Ishikawa (cell line): ENCODE data around the genes ATRX, TAF9B and CYLC1.

- RRBS: no CpG with 5 or more reads among the region's 6 CpGs
Observed at GRCh38 chrX:74205439-74206032, 98.4 kb upstream of the ZCCHC13 start.

- RRBS: no CpG with 5 or more reads among the region's 5 CpGs
Observed at GRCh38 chrX:74209692-74210484, 94.1 kb upstream of the ZCCHC13 start.

DNA sequence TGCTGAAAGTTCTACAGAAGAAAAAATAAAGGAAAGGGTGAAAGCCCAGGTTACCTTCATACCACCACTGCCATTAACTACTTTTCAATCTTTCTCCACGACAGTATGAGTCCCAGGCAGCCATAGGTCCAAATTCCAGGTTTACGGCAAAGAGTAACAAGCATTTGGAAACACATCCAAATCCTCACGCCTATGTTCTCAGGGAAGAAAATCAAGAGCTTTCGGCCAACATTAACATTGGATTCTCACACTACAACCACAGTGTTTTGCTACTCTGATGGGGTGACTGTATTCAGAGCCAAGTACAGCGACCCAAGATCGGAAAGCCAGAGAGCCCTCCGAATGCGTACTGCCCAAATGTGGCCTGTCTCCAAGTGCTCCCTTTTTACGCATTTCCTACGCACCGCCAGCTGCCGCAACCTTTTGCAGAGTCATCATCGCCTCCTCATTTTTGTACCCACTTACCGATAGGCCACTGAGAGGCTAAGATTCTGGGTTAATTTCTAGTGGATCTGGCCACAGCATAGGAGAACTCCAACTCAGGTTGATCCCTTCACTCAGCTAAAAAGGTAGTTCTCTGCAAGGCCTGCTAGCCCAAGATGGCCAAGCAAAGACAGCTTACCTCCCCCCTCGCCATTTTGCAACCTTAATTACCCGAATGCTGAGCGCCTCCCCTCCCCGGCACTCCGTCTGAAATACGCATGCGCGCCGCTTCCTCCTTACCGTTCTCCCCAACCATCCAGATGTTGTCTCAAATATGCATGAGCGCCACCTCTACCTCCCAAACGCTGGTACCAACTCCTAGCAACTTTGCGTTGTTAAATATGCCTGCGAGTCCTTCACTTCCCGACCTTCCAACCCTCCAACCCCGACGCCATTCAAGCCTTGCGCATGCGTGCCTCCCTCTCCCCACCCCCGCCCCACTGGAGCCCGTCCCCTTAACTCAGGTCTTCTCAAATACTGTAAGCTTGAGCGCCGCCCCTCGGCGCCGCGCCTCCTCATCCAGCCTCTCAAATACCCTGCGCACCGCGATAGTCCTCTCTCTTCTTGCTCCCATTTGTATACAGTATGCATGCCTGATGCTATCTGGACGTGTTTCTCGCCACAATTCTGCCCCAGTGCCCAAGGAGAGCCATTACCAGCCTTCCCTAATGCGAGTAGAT lies 11.9 kb upstream of the ZCCHC13 start:
- RRBS: no CpG with 5 or more reads among the region's 47 CpGs

DNA sequence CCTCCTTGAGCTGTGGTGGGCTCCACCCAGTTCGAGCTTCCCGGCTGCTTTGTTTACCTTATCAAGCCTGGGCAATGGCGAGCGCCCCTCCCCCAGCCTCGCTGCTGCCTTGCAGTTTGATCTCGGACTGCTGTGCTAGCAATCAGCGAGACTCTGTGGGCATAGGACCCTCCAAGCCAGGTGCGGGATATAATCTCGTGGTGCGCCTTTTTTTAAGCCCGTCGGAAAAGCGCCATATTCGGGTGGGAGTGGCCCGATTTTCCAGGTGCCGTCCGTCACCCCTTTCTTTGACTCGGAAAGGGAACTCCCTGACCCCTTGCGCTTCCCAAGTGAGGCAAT lies 130.8 kb downstream of the NEXMIF start:
- RRBS: no CpG with 5 or more reads among the region's 19 CpGs

- RRBS: no CpG with 5 or more reads among the region's 6 CpGs
Observed at GRCh38 chrX:77651996-77652513, 134.0 kb downstream of the ATRX start.

GRCh38 chrX:77664503-77664859 lies 121.5 kb downstream of the ATRX start:
- RRBS: no CpG with 5 or more reads among the region's 3 CpGs

DNA sequence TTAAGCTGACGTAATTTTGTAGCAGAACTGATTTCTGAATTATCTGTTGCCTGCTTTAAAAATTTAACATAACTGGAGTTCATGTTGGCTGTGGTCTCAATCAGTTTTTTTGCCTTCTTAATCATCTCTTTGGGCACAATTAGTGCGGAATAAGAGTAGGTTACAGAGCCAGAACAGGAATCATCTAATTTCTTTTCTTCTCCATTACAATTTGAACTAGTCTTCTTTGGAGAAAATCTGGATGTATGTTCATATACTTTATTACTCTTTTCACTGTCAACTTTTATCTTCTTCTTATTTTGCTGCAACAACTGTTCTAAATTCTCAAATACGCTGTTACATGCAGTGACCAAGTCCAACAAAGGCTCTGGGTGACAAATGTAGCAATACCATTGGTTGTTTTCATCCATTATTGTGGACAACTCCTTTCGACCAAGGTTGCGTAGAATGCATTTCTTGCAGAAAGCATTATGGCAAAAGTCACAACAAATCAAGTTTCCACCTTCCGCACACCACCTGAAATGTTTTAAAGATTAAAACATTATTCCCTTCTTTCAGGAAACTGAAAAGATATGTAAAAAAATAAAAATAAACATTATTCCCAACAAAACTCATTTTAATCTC lies 101.8 kb downstream of the ATRX start:
- RRBS: no CpG with 5 or more reads among the region's 6 CpGs

- RRBS: no CpG with 5 or more reads among the region's 68 CpGs
Observed at GRCh38 chrX:77785342-77786676, at the start of gene ATRX. TSS of gene ATRX (minus strand) at chrX:77786216.

DNA sequence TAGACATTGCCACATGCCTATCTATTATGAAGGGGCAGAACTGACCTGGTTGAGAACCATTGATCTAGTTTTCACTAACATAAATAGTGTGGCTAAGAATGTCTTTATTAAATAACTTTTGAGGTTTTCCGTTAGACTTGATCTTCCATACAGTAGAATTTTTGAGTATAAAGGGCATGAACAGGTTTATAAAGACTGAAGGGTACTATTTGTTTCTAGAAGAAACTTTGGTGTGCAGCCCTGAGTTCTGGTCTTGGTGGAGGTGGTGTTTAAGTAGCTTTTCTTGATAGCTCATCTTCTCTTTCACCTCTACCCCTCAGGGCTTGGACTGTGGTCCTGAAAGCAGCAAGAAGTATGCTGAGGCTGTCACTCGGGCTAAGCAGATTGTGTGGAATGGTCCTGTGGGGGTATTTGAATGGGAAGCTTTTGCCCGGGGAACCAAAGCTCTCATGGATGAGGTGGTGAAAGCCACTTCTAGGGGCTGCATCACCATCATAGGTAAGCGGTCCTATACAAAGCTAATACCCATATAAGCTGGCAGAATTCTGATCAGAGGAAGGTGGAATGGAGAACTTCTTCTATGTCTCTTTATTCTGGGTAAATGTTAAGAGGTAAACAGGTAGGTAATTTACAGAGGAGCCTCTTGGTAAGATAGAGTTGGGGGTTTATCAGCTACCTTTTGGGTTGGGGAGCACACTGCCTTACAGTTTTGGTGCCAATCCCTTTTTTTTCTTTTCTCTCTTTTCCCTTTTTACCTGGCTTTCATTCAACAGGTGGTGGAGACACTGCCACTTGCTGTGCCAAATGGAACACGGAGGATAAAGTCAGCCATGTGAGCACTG lies 14.7 kb downstream of the TAF9B start:
- RRBS: no CpG with 5 or more reads among the region's 5 CpGs

GRCh38 chrX:78130967-78132118 lies 8.1 kb downstream of the TAF9B start:
- RRBS: no CpG with 5 or more reads among the region's 7 CpGs

- RRBS: 9% methylated on average over 4 of the region's 64 CpGs
Observed at GRCh38 chrX:78138976-78140061, at the start of gene TAF9B. TSS of gene TAF9B (minus strand) at chrX:78139650.

DNA sequence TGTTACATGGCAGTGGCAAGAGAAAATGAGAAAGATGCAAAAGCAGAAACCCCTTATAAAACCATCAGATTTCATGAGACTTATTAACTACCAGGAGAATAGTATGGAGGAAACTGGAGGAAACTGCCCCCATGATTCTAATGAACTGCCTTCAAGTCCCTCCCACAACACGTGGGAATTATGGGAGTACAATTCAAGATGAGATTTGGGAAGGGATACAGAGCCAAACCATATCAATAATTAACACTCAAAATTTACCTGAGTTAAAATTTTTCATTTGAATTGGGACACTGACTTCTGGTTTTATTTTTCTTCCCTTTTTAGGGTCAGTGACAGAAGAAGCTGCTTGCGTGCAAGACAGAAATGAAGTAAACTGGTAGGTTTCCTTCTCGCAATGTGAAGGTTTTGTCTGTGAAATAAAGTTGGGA lies 1.5 kb upstream of the P2RY10 start:
- RRBS: no CpG with 5 or more reads among the region's 3 CpGs

GRCh38 chrX:81238420-81238650 lies 36.4 kb downstream of the SH3BGRL start:
- RRBS: no CpG with 5 or more reads among the region's 2 CpGs

DNA sequence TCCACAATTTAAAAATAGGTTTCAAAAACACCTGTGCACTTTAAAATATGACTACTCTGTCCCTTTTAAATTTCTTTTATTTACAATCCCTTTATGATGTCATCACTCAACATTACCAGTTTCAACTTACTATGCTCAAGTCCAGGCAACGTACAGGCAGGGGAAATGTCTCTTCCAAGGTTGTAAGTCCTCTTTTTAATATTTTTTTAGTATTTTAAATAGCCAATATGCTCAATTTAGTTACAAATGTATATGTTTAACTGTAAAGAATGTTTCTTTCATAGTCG lies at the start of gene CYLC1:
Gene CYLC1, plus strand, starts transcription at position 129 of the 287 bp plus-strand sequence.
- RRBS: no CpG with 5 or more reads among the region's 2 CpGs

- RRBS: no CpG with 5 or more reads among the region's 21 CpGs
Observed at GRCh38 chrX:85529104-85529645, 149.7 kb upstream of the POF1B start.

DNA sequence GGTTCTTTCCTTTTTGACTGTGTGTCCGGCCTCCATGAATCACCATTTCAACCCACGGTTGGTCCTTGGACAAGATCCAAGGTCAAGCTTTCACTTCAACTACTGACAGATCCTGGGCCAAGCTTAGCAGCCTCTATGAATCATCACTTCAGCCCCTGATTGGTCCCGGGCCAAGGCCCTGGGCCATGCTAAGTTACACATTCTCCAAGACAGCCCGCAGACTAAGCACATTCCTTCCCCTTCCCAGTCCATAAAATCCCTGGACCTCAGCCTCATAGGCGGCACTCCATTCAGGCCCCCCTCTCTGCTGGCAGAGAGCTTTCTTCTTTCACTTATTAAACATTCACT lies 108.1 kb upstream of the KLHL4 start:
- RRBS: no CpG with 5 or more reads among the region's 5 CpGs

GRCh38 chrX:88560572-88561140 lies 186.4 kb upstream of the CPXCR1 start:
- RRBS: no CpG with 5 or more reads among the region's 4 CpGs

- RRBS: no CpG with 5 or more reads among the region's 5 CpGs
Observed at GRCh38 chrX:89539080-89539503, 382.6 kb upstream of the TGIF2LX start.

- RRBS: no CpG with 5 or more reads among the region's 14 CpGs
Observed at GRCh38 chrX:91435459-91435869, 825 bp downstream of the PABPC5 start.